LNCaP clone FGC (cell line): ENCODE data around the genes MTM1, HMGB3, GABRQ and MAGEA2B.

GRCh38 chrX:149497794-149498101, 7.4 kb downstream of the IDS start:
- RRBS, 2 experiments: no CpG with 5 or more reads among the region's 2 CpGs

GRCh38 chrX:149522561-149523387, 17.7 kb upstream of the IDS start:
- RRBS, 2 experiments: no CpG with 5 or more reads among the region's 5 CpGs

- RRBS, 2 experiments: no CpG with 5 or more reads among the region's 12 CpGs
These were observed 6.6 kb upstream of the EOLA2 start for GRCh38 chrX:149944786-149945469.

DNA sequence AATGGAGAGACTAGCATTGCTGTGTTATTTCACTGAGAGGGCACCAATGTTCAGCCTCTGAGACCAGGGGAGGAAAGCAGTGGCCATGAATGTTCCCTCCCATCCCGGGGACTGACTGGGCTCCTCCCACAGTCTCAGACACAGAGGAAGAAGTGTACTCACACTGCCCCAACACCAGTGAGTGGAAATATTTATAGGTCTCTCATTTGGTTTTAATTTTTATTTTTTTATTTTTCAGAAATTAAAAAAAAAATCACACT, 25.1 kb upstream of the EOLA2 start:
- RRBS, 2 experiments: no CpG with 5 or more reads among the region's 1 CpG

GRCh38 chrX:150200752-150201495, 162.2 kb upstream of the MAMLD1 start:
- RRBS, 2 experiments: no CpG with 5 or more reads among the region's 9 CpGs

DNA sequence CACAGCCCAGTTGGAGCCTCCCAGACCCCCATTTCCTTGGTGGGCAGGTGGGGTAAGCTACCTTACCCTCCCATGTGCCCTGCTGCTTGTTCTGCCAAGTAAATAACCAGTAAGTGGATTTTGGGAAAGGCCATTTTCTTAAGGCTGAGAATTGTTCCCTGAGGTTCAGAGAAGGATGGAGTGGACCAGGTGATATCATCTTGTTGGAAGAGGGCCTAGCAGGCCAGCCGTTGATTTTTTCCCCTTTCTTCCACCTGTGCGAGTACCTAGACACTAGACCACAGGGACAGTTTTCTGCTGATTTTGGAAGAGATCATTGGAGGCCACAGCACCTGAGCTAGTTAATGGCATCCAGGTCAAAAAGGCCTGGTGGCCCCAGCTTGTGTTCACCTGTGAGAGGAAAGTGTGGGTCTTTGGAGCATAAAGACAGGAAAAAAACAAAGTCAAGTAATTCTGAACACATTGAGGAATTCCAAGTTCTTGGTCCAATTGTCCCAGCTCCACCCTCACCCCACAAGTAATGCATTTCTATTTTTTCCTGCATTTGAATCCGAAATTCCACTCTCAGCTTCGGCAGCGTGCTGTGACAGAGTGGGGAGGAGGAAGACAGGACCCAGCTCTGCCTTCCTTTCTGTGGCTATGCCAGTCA, 8.2 kb downstream of the MAMLD1 start:
- RRBS, 2 experiments: no CpG with 5 or more reads among the region's 5 CpGs

- RRBS, 2 experiments: 94 to 97% methylated on average over 7 of the region's 25 CpGs
These were observed 61.0 kb upstream of the MTM1 start for GRCh38 chrX:150507186-150508072.

DNA sequence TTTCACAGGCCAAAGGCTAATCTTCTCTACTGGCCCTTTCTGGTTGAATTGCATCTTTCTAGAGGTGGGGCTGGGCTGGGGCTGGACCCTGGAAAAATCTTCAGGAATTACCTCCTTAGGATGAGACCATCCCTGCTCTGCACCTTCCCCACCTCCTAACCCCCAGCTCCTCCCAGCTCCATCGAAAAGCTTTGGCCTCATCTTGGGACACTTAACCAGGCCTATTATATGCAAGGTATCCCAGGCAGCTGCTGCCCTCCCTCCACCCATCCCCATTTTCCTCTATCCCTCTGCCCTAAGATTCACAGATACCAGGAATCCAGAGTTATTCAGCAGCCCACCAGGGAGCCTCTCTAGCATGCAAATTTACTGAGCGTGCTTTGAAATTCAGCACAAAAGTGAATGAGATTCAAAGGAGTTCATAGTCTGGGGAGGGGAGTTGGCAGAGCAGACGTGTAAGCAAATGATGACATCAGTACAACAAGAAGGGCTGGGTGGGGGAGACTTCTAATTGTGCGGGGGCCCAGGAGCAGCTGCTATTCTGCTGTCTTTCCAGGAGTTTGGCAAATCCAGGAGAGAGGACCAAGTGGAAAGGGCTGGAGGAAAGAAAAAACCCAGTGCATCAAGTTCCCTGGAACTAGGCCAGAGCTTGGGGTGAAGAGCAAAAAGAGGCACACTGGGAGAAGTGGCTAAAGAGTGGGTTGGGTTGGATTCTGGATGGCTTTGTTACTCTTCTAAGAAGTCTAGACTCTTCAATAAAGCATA, 1.7 kb upstream of the MTM1 start:
- RRBS, 2 experiments: no CpG with 5 or more reads among the region's 4 CpGs

- RRBS, 2 experiments: 2% methylated on average over 38 to 44 of the region's 102 CpGs
These were observed at the start of gene MTM1 for GRCh38 chrX:150568440-150569645. Gene MTM1, plus strand, starts transcription at chrX:150568621.

- RRBS, 2 experiments: no CpG with 5 or more reads among the region's 11 CpGs
These were observed 70.5 kb downstream of the MTMR1 start for GRCh38 chrX:150763747-150764136.

- RRBS, 2 experiments: 1 to 5% methylated on average over 9 to 22 of the region's 121 CpGs
These were observed at the start of gene HMGB3 for GRCh38 chrX:150982566-150983693. Gene HMGB3, plus strand, starts transcription at chrX:150983335.

GRCh38 chrX:151405036-151405764, 8.2 kb downstream of the VMA21 start:
- RRBS, 2 experiments: no CpG with 5 or more reads among the region's 4 CpGs

- RRBS, 2 experiments: no CpG with 5 or more reads among the region's 4 CpGs
These were observed 54.6 kb downstream of the CNGA2 start for GRCh38 chrX:151789191-151789586.

- RRBS, 2 experiments: no CpG with 5 or more reads among the region's 3 CpGs
These were observed 51.7 kb upstream of the GABRE start for GRCh38 chrX:152026191-152026578.

- RRBS, 2 experiments: 27 to 34% methylated on average over 12 to 16 of the region's 57 CpGs
These were observed at the start of gene GABRQ for GRCh38 chrX:152637565-152638335. Gene GABRQ, plus strand, starts transcription at chrX:152637895.

DNA sequence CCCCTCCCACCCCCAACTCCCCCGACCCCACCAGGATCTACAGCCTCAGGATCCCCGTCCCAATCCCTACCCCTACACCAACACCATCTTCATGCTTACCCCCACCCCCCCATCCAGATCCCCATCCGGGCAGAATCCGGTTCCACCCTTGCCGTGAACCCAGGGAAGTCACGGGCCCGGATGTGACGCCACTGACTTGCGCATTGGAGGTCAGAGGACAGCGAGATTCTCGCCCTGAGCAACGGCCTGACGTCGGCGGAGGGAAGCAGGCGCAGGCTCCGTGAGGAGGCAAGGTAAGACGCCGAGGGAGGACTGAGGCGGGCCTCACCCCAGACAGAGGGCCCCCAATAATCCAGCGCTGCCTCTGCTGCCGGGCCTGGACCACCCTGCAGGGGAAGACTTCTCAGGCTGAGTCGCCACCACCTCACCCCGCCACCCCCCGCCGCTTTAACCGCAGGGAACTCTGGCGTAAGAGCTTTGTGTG, at the start of gene MAGEA2B:
Gene MAGEA2B, plus strand, starts transcription at position 239 of the 484 bp plus-strand sequence.
- RRBS, 2 experiments: no CpG with 5 or more reads among the region's 28 CpGs

GRCh38 chrX:152905034-152905537, 7.2 kb downstream of the ZNF185 start:
- RRBS, 2 experiments: no CpG with 5 or more reads among the region's 12 CpGs

- RRBS, 2 experiments: 67 to 85% methylated on average over 3 of the region's 8 CpGs
These were observed 34.7 kb downstream of the ZNF185 start for GRCh38 chrX:152932468-152932982.

DNA sequence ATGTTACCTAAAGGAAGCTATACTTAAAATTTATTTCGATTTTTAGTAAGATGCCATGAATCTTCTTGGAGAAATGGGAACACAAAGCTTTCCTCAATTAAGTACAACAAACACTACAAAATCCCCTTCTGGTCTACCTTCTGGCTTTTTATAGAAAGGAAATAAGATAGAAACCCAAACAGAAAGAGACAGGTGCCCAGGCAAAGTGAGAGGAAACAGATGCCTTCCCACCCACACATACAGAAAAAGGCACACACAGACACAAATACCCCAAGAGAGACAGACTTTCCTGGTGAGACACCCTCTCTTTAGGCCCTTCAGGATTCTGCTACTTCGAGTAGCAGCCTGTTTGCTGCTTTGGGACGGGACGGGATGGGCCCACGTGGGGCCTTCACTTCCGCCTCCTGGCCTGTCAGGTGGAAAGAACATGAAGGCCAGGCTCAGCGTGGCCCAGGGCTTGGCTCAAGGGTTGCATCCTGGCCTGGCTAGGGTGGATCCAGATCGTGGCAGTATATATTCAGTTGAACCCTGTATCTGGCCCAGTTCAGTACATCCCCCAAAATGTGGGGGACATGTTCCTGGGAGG, 2.1 kb downstream of the ZNF275 start:
- RRBS, 2 experiments: no CpG with 5 or more reads among the region's 8 CpGs

DNA sequence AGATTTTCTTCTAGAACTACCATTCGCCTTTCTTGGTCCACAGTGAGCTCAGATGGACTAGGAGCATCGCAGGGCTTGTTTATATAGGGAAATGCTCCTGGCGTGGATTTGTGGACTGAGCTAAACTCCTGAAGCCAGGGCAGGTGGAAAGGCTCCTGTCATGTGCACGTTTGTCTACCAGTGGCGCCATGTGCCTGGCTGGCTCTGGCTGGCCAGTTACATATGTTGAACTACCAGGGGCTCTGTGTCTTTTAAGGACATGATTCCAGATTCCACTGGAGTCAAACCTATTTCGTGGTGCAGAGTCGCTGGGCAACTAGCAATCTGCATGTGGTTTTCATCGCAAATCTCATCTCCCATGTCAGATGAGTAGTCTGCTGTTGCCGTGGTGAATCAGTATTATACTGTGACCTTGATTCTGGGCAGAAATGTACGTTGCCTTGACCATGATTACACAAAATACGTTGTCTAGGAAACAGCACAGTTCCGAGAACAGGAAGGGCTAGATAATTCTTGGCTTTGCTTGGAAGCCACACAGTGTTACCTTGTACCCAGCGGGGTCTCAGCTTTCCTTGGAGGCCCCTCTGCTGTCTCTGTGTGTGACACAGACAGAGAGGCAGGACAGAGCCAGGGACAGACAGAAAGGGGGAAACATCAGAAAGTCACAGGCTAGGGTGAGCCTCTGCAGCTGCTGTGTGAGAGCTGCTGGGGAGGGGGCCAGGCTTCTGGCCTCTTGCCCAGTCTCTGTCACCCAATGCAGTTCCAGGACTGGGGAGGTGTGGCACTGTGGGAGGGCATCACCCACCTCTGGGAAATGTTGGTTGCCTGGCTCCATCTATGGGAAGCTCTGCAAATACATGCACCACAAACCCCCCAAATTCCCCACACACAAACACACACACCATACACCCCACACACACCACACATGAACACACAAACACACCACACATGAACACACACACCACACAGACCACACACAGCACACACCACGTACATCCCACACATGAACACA, 19.2 kb downstream of the PNMA6E start:
- RRBS, 2 experiments: no CpG with 5 or more reads among the region's 14 CpGs